Cardiac fibroblast (primary cell): ENCODE data around the gene LARP7.

GRCh38 chr4:112636541-112637689 is at the start of gene LARP7:
Gene LARP7 (plus strand): TSS chr4:112637143.
- RRBS = 1% methylated on average over 9 of the region's 74 CpGs

GRCh38 chr4:112650251-112650651 is 13.3 kb downstream of the LARP7 start:
- RRBS = no CpG with 5 or more reads among the region's 4 CpGs

GRCh38 chr4:113434124-113434640 is 327.4 kb downstream of the CAMK2D start:
- RRBS = no CpG with 5 or more reads among the region's 3 CpGs

DNA sequence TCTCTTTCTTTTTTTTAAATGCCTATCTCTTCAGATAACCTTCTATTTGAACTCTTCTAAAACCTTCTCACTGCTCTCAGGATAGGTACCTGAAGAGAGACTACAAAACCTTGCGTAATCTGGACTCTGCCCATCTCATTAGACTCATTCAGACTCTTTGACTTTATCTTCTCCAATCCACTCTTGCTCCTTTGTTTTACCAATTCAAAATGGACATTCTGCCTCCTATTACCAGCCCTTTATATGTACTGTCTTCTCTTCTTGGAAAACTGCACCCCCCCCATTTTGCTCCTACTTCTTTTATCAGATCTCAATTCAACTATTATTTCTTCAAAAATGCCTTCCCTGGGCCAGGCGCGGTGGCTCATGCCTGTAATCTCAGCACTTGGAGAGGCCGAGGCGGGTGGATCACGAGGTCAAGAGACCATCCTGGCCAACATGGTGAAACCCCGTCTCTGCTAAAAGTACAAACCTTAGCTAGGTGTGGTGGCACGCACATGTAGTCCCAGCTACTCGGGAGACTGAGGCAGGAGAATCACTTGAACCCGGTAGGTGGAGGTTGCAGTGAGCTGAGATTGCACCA is 291.4 kb downstream of the CAMK2D start:
- RRBS = no CpG with 5 or more reads among the region's 10 CpGs

DNA sequence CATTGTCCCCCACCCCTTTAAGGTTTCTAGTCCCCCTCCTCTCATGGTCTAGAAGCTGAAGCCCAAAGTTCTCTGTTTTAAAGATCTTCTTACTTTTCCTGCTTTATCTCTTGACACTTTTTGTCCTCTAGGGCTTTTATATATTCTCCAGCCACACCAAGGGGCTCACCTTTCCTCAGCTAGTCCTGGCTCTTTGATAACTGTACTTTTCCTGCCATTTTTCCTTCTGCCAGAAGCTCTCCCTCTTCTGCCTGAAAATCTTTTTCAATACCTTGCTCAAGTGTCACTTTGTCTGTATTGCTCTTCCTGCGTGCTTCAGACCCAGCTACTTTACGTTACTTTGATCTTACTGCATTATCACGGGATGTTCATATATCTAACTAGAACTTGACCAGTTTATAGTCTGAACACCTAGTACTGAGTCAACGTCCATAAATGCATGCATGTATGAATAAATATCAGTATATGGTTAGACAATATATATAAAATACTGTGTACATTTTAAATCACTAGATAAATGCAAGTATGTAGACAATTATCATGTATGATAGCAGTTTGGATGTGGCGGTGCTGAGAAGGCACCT is 289.7 kb downstream of the CAMK2D start:
- RRBS = no CpG with 5 or more reads among the region's 5 CpGs

DNA sequence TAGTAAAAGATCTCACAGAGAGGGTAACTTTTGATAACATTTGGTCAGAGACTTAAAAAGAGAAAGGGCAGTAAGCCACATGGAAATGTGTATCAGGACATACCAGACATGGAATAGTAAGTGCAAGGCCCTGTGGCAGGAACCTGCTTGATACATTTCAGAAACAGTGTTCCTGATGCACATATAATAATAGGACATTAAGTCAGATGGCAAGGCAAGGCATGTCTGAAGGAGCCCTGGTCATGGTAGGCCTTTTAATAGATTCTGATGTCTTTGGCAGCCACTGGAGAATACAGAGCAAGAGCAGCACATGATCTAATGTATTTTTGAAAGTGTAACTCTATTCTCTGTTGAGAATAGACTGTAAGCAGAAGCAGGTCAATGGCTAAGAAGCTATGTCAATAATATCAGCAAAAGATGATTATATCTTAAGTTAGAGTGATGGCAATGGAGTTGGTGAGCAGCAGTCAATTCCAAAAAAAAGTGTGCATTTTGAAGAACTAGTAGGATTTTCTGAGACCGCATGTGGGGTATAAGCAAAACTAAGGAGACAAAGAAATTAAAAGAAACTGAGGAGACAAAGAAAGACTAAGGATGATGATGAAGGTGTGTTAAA is 279.6 kb downstream of the CAMK2D start:
- RRBS = no CpG with 5 or more reads among the region's 1 CpG

GRCh38 chr4:113532684-113533305 is 228.7 kb downstream of the CAMK2D start:
- RRBS = no CpG with 5 or more reads among the region's 4 CpGs

DNA sequence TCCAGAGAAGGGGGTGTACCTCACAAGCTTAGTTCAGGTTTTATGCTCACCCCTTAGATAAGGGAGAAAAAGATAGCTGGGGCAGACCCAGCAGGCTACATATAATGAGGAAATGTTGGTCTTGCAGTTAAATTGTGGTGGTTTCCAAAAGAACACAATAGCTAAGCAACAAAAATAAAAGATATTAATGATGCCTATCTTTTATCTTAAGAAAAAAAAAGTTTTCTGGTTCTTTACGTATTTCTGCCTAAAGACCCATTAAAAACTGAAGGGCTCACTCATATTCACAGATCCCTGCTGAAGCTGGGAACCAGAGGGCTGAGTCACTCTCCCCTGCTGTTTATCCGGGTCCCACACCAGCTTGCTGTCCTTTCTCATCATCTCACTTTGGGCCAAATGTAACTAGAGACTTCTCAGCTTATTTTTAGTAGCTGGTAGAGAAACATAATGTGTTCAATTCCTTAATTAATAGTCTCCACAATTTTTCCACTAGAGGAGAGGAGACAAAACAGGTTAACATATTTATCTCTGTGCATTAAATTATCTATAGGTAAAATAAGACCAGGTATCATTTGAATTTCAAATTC is 176.8 kb downstream of the CAMK2D start:
- RRBS = no CpG with 5 or more reads among the region's 2 CpGs

DNA sequence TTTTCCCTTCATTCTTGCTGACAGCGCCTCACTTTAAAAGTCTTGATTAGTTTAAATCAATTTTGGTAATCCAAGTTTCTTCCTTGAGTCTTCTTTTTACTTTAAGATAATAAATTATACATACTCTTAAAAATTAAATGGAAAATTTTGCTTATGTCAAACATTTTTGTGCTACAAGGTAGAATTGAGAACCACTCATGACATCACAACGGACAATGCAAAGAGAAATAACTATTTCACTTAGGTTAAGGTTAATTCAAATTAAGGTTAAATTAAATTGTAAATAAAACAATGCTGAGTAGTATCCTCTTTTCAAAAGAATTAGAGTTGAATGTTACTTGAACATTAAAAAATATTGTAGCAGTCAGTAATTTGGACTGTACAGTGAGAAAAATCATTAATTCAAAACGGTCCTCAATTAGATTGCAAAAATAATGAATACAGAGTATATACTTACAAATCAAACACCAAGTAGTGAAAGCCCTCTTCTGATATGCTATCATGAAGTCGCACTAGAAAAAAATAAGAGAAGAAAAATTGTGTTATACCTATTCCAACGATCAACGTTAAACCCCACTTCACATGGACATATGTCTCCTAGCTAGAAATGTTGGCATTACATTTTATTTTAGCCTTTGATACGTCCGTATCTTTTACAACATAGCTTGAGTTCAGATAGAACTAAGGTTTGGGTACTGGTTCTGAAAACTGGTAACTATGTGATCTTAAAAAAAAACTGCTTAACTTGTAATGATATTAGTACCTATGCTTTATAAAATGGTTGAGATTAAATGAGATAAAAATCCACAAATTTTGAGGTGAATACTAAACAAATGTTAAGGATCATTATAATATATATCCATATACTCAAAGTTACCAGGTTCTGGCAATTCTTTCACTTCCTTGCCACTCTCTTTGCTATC is 152.6 kb downstream of the CAMK2D start:
- RRBS = no CpG with 5 or more reads among the region's 8 CpGs

GRCh38 chr4:113684689-113685166 is 76.8 kb downstream of the CAMK2D start:
- RRBS = no CpG with 5 or more reads among the region's 1 CpG

DNA sequence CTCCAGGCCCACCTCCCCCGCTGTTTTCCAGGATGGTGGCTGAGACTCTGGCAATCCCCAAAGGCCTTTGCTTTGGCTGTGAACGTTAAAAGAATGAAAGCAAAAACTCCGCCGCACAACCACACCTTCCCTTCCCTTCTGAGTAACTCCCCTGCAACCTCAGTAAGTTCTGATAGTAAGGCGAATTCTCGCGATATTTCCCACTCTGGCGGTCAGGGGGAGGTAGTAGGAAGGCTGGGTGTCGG is 861 bp upstream of the CAMK2D start:
- RRBS = no CpG with 5 or more reads among the region's 9 CpGs

GRCh38 chr4:114004380-114004928 is 25.0 kb upstream of the ARSJ start:
- RRBS = no CpG with 5 or more reads among the region's 17 CpGs

- RRBS = no CpG with 5 or more reads among the region's 4 CpGs
These were observed 1.7 kb upstream of the NDST3 start for GRCh38 chr4:118032580-118032993.

GRCh38 chr4:118683429-118683930 is 1.7 kb upstream of the METTL14 start:
- RRBS = no CpG with 5 or more reads among the region's 3 CpGs

- RRBS = no CpG with 5 or more reads among the region's 6 CpGs
These were observed 56.2 kb downstream of the METTL14 start for GRCh38 chr4:118741300-118741891.

DNA sequence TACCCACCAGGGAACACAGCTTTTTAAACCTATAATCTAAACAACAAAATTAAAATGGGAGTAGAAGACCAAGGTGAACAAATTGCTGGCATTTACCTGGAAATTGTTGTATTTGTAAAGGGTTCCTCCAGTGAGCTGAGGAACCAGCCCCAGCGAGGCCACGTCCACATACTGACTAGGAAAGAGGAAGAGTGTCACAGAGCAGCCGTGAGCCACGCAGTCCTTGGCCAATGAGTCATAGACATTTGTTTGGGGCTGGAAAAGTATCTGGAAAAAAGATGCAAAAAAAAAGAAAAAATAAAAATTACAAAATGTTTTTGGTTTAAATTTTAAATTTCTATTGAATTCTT is 58.7 kb downstream of the METTL14 start:
- RRBS = no CpG with 5 or more reads among the region's 4 CpGs

DNA sequence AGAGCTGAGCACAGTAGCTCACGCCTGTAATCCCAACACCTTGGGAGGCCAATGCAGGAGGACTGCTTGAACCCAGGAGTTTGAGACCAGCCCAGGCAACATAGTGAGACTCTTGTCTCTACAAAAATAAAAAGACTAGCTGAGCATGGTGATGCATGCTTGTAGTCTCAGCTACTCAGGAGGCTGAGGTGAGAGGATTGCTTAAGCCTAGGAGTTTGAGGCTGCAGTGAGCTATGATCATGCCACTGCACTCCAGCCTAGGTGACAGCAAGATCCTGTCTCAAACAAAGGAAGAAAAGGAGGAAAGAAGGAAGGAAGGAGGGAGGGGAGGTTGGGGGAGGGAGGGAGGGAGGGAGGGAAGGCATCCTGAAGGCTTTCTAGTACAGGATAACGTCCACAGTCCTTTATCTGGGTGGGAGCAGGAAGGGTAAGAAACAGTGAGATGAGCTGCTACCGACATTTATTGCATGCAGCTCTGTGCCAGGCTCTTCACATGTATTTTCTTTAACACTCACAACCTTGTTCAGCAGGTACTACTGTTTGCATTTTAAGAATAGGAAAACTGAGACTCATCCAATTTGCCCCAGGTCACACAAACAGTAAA is 60.8 kb downstream of the METTL14 start:
- RRBS = no CpG with 5 or more reads among the region's 3 CpGs

DNA sequence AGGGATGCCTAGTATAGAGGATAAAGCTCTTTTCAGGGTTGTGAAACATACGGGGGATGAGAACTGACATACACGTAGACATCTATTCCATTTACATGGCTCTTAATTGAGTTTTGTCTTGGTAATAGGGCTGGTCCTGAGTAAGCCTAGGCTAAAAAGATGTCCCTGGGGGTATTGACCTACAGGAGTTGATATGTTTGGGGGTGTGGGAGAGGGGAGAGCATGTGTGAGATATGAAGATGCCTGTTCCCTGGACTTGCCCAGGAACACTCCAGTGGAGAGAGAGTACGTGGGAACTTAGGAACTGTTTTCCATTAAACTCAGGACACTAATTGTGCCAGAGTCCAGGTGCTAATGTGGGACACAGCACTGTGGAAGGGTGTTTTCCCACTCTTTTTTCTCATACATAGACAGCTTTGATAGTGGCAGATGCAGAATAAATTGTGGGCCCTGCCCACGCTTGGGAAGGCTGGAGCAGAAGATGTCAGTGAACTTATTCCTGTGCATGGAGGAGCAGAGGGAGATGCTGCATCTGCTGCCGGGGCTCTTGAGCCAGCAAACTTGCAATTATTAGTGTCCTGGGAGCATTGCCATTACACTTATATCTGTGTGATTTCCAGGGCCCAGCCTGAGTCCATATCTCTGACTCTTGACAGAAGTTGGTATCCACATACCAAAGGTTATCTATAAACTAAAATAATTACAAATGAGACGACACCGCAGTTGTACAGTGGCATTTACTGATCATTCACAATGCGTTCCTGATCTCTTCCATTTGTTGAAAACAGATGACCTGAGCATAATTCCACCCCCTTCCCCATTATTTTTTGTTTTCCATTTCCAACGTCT is 20.8 kb downstream of the SYNPO2 start:
- RRBS = no CpG with 5 or more reads among the region's 9 CpGs

- RRBS = no CpG with 5 or more reads among the region's 13 CpGs
These were observed 50.5 kb downstream of the SYNPO2 start for GRCh38 chr4:118938823-118939927.